Left lung (tissue), 1 donor: ENCODE results near the gene ZIC1.

DNA sequence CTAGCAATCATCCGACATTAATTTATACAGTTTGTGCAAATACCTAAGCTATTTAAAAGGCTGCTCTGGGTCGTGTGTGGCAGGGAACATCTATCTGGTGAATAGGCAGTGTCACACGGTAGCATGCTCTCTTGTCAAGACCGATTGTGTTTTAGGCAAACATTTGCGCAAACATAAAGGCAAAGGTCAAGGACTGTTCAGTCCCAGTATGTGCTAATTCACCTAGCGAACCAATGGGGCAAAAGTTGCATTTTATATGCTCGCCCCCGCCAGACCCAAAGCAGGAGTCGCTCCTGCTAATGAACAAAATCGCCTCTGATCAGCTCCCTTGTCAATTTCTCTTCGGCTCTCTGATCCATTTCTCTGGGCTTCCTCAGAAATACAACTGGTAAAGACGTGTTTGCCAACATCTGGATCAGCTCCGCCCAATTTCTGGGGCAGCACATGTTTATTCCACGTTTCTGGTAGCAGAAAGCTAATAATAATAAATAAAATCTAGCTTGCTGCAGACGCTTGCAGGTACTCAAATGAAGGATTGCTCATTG lies 37.5 kb downstream of the ZIC4 start:
- PRO-cap: no peak

GRCh38 chr3:147396377-147396899 lies 9.9 kb downstream of the ZIC4 start:
- PRO-cap: no peak

- PRO-cap: no peak
Measured at GRCh38 chr3:147407159-147407692, 883 bp upstream of the ZIC4 start.

GRCh38 chr3:147409260-147409479 lies at the start of gene ZIC1:
TSS of gene ZIC1 (plus strand) at chr3:147409365.
- PRO-cap: no peak

GRCh38 chr3:147418521-147419576 lies 9.7 kb downstream of the ZIC1 start:
- PRO-cap: no peak

DNA sequence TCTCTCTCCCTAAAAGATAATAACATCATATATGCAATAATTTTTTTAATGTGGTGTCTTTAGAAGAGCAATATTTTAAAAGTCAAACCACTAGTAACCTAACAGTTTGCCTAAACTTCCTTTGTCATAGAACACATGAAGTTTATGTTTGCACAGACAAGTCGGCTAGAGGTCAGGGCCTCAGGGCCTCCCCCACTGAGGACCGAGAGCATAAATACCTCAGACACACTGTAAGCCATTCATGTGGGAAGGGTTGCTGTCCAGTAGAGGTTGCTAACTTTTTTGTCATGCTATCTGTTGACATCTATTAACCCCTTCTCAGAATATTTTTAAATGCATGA lies 33.3 kb upstream of the CPB1 start:
- PRO-cap: no peak

GRCh38 chr3:148840094-148840849 lies 12.7 kb downstream of the CPB1 start:
- PRO-cap: no peak

- PRO-cap: unidirectional peak, minus-strand start at chr3:148990518
Measured at GRCh38 chr3:148990186-148990924, 985 bp upstream of the GYG1 start.

GRCh38 chr3:148997607-148998135 lies 6.3 kb downstream of the GYG1 start:
- PRO-cap: no peak

- PRO-cap: no peak
Measured at GRCh38 chr3:149009556-149010133, 18.3 kb downstream of the GYG1 start.

GRCh38 chr3:149179855-149180616 lies 41.6 kb downstream of the CP start:
- PRO-cap: no peak

DNA sequence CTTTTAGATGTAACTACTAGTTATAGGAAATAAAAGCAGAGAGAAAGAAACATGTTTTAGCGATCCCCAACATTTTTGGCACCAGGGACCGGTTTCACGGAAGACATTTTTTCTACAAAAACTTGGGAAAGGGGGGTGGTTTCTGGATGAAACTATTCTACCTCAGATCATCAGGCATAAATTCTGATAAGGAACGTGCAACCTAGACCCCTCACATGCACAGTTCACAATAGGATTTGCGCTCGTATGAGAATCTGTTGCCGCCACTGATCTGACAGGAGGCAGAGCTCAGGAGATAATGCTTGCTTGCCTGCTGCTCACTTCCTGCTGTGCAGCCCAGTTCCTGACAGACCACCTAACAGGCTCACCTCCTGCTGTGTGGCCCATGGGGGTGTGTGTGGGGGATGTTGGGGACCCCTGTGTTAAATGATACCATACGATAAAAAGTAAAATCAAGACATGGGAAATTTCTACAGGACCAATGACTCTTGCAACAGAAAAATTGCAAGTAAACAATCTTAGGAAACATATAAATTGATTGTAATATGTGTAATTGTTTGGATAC lies 24.0 kb downstream of the CP start:
- PRO-cap: no peak

- PRO-cap: no peak
Measured at GRCh38 chr3:149199346-149200098, 22.1 kb downstream of the CP start.

DNA sequence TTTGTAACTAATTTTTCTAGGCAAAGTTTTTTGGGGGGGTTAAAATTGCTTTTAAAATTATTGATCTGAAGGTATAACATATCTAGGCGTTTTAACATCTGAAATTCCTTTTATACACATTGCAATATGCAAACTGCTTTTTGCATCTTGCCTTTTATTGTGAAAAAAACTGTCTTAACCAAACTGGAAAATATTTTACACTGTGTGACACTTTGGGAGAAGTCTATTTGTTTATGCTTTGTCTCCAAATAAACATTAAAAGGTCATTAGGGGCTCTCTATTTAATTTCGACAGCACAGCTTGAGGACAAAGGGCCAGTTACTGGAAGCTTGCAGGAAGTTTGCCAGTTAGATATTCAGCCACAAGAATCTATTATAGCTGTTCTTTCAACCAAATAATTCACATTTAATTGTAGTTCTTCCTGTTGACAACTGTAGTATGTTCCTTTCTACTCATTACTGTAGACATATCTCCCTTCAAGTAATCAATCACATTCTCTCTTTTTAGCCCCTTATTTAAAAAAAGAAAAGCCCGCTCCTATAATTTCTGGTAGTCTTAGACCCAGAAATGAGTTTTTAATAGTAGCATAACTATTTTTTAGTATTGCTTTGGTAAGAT lies 6.1 kb downstream of the CP start:
- PRO-cap: no peak

GRCh38 chr3:149224781-149225589 lies 3.4 kb upstream of the CP start:
- PRO-cap: bidirectional peak, plus-strand start at chr3:149225410, minus-strand start at chr3:149225130

DNA sequence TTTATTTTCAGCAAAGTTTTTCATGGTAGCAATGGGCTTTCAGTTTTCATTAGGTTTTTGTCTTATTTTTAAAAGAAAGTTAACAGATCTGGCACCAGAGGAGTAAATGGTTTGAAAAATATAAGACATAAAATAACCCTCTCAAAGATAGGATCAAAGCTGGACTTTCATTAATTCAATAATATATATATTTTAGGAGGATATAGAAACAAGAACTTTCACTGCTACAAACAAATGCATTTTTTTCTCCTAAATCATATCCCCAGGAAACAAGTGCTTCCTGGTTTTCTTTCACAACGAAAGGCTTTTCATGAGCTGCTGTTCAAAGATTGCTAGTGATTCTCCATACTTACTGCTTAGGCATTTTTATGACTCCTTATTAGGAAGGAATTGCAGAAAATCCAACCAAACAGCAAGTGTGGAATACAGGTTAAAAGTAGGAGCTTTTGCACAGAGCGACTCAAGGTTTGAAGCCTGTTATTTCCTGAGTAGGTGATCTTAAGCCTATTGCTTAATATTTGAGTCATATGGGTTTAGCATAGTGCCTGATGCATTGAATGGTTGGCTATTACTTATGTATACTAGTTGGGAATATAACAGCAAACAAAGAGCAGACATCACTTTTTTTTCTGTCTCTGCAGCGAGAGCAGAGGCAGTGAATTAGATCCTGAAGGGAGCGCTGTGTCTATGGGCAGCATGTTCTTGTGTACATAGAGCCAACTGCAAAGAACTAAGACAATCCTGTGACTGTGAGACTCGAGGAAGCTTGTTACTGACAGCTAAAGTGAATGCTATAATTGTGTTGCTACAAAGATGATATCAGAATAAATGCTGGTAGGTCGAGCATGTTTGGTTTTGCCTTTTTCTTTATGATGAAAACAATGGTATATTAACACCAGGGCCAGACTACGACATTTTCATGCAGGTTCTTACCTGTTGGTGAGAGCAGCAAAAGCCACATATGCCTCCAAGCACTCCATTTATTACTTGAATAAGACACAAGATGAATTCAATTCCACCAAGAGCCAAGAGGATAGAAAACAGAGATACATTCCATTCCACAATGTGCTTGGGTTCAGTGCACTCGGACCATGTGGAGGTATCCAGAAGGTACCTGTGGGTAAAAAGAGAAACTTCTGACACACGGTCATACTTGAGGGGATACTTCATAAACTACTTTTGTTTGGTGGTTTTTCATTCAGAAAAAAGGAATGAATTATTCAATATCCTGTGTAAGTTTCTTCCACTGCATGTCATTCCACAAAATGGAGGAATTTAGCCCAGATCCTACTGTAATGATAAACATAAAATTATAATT lies 6.2 kb downstream of the TM4SF1 start:
- PRO-cap: bidirectional peak, plus-strand start at position 620 of the sequence, minus-strand start at position 464 of the sequence; unidirectional peak, minus-strand start at position 728 of the sequence

GRCh38 chr3:149437721-149438182 lies 36.7 kb upstream of the TM4SF4 start:
- PRO-cap: no peak

GRCh38 chr3:149476279-149476834 lies 1.9 kb downstream of the TM4SF4 start:
- PRO-cap: no peak

DNA sequence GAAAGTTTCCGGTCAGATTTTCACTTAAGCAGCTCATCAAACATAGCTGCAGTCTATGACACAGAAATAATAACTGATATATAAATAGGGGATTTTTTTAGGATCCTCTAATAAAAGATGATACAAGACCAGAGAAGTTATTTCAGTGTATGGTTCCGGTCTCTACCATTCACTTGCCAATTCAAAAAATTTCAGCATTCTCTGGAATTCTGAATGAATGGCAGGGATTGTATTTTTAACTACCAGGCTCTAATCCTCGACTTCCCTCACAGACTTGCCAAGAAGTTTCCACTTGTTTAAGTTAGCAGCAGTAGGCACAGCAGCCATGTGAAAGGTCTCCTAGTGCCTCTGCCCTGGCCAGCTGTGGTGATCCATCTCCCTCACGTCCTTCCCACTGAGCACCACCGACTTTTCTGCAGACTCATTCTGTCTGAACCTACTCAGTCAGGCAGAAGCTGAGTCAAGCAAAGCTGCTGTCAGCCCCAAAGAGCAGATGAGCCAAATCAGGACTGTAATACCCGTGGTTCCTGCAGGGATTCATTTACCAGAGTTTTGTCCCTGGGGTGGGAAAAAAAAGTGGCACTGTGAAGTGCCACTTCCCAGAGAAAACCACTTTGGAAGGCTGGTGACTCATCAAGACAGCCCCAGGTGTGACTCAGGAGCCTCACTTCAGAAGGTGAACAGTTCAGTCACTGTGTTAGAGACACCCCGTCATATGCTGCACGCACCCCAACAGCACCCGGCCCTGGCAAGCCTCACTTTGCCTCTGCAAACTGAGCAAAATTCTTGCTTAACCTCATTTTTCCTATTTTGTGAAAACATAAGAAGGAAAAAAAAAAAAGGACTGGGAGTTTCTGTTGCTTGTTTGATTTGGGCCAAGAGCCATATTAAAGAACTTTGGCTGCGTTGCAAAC lies 76.1 kb downstream of the WWTR1 start:
- PRO-cap: no peak

- PRO-cap: no peak
Measured at GRCh38 chr3:149615917-149616649, 41.7 kb downstream of the WWTR1 start.